Parietal lobe (tissue), 2 donors: ENCODE measurements around a stretch of chr5.

DNA sequence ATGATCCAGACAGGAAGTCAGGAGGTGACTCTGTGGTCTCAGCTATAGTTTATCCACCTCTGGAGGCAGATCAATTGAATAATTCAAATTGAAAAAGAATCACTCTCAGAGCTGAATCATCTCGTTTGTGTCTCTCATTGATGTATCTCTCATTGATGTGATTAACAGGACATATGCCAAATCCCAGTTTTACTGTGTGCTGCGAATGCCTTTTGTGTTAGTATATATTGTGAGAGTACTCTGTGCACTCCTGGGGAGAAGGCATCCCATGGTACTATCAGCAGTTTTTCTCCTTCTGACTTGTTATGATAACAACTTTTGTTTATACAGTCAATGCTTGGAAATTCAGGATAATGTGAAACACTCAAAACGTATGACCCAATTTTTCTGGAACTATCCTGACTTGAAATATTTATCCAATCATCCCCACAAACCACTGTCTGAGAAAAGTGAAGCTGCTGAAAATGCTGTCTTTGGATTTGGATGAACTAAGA, 48.5 kb upstream of the DAB2 start:
- RAMPAGE, long total RNA = no peak

- RAMPAGE, long total RNA = no peak
Measured at GRCh38 chr5:40388188-40388689, 291.5 kb upstream of the PTGER4 start.

- RAMPAGE, long total RNA = no peak
Measured at GRCh38 chr5:40405881-40406404, 273.8 kb upstream of the PTGER4 start.

- RAMPAGE, long total RNA = no peak
Measured at GRCh38 chr5:40409997-40410991, 269.4 kb upstream of the PTGER4 start.

DNA sequence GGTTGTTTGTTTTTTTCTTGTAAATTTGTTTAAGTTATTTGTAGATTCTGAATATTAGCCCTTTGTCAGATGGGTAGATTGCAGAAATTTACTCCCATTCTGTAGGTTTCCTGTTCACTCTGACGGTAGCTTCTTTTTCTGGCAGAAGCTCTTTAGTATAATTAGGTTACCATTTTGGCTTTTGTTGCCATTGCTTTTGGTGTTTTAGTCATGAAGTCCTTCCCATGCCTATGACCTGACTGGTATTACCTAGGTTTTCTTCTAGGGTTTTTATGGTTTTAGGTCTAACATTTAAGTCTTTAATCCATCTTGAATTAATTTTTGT, 261.7 kb upstream of the PTGER4 start:
- RAMPAGE, long total RNA = no peak

DNA sequence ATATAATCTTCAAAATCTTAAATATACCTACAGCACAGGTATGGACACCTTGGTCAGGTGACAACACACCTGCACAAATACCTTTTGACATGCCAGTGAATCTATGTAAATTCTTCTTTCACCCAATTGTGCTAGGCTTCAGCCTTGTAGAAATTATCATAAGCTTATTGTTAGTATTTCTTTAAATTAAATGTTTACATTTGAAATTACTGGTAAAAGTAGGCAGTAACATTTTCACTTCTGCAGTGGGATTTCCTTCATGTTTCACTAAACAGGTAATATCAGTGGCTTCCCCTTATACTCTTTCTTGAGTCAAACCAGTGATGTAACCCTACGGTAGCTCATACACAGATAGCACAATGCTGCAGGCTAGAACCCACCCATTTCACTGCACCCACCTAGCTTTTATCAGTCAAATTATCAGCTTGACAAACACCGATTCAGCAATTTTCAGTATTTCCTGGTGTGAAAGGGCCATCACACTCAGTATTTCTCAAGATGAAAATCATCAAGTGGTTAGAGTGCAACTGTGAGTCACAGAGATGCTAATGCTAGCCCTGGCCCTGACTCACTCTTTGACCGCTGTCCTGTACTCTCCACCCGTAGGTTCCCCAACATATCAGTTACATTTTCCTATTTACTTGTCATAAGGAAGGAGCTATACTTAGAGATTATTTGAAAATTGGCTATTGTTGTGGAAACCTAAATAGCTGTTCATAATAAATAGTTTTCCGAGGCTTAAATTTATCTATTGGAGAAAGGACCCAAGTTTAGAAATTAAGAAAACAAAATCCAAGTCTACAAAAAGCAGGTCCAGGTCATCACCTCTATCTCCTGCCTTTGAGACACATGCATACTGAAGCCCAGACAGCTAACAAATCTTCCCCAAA, 242.2 kb upstream of the PTGER4 start:
- RAMPAGE, long total RNA = no peak

- RAMPAGE, long total RNA = no peak
Measured at GRCh38 chr5:40827579-40828401, 7.2 kb downstream of the RPL37 start.

GRCh38 chr5:40941972-40942511, 32.7 kb downstream of the C7 start:
- RAMPAGE, long total RNA = no peak

GRCh38 chr5:41871718-41872195, 1.5 kb upstream of the OXCT1 start:
- RAMPAGE, long total RNA = no peak

DNA sequence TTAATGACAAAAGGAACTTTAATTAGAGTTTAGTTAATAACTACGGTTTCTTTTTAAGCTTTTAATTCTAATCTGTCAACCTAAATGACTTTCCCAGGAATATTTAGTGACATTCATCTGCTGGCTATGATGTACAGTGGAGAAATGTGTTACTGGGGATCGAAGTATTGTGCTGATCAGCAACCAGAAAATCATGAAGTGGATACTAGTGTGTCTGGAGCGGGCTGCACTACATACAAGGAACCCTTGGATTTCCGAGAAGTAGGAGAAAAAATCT, 8.2 kb upstream of the FBXO4 start:
- RAMPAGE, long total RNA = no peak

DNA sequence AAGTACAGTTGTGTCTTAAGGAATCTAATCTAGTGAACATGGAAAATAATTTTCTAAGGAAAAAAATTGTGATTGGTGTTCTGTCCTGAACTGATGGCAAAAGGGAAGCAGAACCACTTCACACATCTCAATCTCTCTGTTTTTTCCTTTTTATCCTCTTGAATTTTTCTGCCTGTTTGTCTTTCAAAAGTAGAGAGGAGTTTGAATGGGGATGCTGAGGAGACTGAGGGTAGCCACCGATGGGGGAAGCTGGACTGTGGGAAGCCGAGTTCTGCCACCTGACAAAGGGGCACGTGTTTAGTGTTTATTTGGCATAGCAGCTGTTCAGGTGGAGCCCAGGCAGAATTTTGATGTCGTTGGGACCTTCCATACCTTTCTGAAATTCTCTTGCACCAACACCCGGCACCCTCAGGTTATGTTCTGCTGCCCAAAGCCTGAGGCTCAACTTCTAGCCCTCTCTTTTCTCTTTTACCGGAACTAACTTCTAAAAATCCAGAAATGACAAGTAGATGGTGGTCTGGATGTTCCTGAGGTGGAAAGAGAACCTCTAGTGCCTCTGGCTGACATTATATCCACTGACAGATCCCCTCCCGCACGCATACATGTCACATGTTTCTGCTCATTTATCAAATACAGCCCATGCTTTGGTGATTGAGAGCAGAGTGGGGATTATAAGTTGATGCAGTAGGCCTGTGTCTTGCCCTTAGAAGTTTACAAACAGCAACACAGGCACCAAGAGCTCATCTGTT, 127.4 kb downstream of the GHR start:
- RAMPAGE, long total RNA = no peak

DNA sequence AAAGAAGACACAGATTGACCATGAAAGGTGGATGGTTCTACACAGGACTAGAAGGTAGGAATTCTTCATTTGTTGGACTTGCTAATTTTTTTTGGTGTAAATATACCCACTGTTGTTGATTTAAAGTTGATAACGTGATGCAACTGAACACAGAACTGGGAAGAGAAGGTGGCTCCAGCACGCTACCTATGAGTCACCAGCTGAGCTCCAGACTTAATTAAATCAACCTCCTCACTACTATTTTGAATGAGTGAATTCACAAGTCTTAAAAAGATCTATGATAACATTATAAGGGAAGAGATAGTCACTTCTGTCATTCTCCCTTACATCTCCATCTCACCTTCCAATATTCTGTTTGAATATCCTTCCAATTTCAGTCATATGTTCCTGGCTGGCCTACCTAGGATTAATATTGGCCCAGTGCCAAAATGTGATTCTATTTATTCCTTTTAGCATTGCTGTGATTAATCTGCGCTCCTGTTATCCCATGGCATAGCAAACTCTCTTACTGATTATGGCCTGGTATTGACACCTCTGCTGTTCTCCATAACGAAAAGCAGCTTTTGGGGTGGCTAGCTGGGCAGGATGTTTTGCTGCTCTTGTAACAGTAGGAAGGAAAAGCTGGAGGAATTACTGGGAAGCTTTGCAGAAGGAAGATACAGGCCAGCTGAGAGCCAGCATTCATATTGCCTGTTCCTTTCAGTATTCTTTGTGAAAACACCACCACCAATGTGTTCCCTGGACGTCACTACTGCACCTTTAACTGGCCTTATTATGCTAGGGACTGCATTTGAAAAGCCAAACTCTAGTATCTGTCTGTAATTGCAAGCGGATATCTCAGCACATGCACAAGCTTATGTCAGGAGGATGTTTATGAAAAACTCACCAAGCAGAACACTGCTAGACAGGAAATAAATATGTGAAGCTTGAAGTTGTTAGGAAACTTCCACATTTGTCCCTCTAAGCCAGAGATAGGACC, 135.7 kb upstream of the CCDC152 start:
- RAMPAGE, long total RNA = no peak

DNA sequence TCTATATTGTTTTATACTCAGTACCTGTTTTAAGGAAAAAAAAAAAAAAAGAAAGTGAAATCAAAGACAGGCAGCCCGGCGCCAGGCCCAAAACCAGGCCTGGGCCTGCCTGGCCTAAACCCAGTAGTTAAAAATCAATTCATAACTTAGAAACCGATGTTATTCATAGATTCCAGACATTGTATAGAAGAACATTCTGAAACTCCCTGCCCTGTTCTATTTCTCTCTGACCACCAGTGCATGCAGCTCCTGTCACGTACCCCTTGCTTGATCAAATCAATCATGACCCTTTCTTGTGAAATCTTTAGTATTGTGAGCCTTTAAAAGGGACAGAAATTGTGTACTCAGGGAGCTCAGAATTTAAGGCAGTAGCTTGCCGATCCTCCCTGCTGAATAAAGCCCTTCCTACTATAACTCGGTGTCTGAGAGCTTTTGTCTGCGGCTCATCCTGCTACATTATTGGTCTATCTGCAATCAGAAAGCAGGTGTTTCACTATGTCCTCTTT, 7.7 kb upstream of the SELENOP start:
- RAMPAGE, long total RNA = no peak

- RAMPAGE, long total RNA = no peak
Measured at GRCh38 chr5:42951183-42951901, 88.8 kb downstream of the ANXA2R start.

DNA sequence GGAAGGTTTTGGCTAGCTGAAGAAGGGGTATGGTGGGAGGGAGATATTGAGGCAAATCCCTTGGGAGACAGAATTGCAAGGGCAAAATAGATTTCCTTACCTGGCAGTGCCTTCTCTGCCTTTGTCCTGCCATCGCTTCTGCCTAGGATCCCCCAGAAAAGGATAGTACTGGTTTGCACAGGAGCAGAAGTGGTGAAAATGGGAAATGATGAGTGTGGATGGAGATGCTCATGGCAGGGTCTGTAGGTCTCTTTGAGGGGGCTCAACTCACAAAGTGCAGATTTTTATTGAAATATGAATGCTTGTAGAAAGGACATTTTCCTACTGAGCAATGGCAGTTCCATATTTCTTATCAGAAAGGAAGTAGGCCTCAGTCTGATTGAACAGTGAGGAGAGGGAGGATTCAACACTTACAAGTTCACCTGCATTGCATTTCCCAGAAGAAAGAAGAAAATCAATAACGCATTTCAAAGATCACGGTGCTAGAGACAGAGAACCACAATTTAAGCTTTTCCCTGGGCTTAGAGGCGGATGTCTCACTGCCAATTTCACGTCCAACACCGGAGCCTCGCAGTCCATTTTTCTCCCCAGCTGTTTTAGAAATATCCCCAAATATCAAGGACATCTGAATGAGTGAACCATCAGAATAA, 49.3 kb downstream of the ANXA2R start:
- RAMPAGE, long total RNA = no peak

- RAMPAGE, long total RNA = no peak
Measured at GRCh38 chr5:42993122-42993466, 47.0 kb downstream of the ANXA2R start.

DNA sequence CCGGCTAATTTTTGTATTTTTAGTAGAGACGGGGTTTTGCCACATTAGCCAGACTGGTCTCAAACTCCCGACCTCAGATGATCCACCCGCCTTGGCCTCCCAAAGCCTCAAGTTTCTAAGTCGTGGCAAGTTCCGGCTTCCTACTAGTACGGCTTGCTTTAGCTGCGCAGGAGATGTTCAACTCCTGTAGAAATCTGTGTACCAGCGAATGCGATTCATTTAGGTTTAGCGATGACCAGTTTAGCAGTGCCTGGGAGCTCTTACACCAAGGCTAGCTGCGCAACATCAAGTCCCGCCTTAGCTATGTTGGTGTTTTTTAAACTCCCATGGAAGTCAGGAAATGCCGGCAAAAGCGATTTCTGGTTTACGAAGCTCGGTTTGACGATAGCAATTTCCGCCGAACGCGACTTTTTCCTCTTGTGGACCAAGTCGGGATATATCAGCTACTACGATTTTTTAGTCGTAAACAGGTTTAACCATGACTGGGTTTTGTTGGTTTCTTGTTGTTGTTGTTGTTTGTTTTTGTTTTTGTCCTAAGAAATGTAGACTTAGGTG, 46.4 kb downstream of the ANXA2R start:
- RAMPAGE, long total RNA = no peak

DNA sequence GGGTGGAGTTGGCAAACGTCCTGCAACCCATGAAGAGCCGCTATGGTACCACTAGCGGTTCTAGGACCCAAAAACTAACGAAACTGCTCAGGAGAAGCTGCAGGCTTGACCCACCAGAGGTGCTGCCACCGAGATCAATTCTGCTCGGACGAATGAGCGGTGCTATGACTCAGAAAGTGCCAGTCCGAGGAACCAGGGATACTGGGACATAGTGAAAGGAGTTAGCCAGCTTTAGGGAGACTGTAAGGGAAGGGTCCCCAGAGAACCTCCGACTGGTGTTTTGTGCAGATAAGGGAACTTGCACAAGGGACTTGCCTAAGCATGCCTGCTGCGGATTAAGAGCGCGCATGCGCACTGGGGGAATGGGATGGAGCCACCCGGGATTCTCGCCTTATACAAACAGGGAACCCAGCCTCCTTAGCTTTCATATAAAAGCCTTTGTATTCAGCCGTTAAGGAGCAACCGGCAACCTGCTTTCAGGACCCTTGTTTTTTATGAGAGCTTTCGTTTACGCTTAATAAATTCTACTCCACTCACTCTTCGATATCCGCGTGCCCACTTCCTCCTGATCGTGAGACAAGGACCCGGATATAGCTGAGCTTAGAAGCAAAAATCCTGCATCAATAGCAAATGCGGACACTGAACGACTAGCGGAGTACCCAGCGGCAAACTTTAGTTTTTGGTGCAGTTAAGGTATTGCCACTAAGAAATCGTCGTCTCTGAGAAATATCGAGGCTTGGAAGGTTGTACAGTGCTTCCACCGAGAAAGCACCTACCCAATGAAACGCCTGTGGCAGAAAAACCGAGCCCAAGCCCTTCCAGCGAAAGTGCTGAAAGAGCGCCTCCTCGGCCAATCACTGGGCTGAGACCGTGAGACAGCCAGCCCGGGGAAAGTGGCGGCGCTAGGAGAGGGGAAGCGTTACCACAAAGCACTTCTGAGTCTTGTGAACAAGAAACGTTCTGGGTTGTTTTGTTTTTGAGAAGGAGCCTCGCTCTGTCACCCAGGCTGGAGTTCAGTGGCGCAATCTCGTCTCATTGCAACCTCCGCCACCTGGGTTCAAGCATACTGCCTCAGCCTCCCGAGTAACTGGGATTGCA, 32.4 kb downstream of the ANXA2R start:
- RAMPAGE, long total RNA = no peak

DNA sequence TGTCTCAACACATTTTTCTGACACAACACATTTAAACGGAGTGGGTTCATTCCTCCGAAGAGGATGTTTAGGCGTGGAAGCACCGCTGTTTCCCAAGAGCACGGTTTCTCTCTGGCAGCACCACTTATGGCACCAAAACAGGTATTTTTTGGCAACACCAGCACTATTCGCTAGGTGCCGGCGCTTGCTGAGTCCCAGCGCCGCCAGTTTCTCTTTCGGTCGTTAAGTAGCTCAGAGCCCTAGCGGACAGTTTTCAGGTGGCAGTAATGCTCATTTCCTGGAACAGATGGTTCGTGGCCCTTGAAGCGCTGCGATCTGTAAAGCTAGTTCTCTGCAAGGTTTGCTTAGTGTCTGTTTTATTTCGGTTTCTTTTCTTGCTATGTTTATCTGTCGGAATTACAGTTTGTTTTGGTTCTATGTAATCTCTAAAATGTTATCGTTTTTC, 20.1 kb downstream of the ANXA2R start:
- RAMPAGE, long total RNA = no peak

DNA sequence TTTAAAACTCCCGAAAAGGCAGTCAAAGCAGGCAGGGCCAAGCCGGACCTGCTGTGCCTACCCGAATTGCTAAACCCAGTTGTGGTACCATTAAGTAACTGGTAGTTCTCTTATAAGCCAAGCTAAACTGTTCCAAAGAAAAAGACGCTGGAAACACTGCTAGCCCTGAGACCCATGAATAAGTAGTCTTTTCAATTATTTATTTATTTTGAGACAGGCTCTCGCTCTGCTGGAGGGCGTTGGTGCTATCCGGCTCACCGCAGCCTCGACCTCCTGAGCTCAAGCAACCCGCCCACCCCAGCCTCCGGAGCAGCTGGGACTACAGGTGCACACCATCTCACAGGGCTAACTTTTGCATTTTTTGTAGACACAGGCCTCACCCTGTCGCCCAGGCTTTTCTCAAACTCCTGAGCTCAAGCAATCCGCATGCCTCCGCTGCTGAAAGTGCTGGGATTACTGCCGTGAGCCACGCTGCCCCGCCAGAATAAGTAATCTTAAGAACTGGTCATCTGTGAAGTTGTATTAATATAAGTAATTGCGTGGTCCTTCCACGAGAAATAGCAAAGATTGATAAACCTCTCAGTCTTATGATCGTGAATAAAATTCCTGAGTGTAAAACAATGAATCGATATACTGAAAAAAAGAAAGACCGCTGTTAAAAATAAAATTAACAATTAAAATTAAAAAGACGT, 1.6 kb downstream of the ANXA2R start:
- RAMPAGE, long total RNA = no peak